ENCODE measurements around a stretch of chr5.

- PRO-cap: no peak
These were observed 16.6 kb downstream of the MGAT1 start for GRCh38 chr5:180785827-180786579.

GRCh38 chr5:180786580-180787055, 16.0 kb downstream of the MGAT1 start:
- PRO-cap: no peak

GRCh38 chr5:180801738-180802649, 612 bp downstream of the MGAT1 start:
- PRO-cap: bidirectional peak, plus-strand start at chr5:180802420, minus-strand start at chr5:180802410

- PRO-cap: no peak
These were observed 6.0 kb upstream of the MGAT1 start for GRCh38 chr5:180808480-180809120.

DNA sequence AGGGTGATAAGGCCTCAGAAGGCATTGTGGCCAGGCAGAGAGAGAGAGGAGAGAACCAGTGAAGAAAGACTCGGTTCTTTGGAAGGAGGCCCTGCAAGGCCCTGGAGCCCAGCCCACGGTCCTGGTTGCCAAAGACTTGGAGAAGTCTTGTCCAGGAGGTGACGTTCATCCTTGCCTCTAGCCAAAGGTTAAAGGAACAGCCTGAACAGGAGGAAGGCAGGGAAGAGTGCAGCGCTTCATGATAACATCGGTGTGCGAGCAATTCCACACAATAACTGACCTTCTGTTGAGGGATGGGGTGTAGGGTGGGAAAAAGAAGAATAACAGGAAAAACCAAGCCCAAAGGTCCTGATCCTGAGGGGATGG, 17.7 kb upstream of the MGAT1 start:
- PRO-cap: bidirectional peak, plus-strand start at position 191 of the sequence, minus-strand start at position 70 of the sequence

DNA sequence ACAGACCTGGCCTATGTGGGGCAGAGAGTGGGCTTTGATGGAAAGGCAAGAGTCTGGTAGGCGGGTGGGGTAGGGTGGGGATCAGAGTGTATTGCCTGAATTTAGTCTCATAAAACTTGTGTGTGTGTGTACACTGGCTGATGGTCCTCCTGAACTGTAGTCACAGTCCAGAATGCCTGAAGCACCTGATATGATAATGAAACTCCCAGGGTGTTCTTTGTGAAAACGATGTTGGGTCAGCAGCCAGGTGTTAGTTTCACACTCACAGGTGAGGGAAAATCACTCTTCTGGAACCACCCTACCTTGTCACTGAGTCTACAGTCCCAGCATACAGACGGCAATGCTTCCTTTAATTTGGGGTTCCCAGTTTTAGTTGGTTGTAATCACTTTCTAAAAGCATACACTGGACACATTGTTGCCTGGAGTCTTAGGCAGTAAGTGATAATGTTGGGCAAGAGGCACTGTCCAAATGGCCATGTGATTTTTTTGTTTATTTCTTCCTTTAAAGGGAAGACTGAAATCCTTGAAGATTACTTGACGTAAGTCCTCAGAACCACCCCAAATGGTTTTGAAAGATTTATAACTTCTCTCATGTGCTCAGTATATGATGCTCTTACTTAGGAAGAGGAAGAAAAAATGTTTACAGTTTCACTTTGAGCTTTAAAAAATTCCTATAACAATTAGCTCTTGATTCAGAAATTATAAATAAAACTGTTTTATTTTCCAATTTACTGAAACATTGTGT, 18.2 kb upstream of the MGAT1 start:
- PRO-cap: no peak

- PRO-cap: no peak
These were observed 29.2 kb upstream of the MGAT1 start for GRCh38 chr5:180831839-180832164.

DNA sequence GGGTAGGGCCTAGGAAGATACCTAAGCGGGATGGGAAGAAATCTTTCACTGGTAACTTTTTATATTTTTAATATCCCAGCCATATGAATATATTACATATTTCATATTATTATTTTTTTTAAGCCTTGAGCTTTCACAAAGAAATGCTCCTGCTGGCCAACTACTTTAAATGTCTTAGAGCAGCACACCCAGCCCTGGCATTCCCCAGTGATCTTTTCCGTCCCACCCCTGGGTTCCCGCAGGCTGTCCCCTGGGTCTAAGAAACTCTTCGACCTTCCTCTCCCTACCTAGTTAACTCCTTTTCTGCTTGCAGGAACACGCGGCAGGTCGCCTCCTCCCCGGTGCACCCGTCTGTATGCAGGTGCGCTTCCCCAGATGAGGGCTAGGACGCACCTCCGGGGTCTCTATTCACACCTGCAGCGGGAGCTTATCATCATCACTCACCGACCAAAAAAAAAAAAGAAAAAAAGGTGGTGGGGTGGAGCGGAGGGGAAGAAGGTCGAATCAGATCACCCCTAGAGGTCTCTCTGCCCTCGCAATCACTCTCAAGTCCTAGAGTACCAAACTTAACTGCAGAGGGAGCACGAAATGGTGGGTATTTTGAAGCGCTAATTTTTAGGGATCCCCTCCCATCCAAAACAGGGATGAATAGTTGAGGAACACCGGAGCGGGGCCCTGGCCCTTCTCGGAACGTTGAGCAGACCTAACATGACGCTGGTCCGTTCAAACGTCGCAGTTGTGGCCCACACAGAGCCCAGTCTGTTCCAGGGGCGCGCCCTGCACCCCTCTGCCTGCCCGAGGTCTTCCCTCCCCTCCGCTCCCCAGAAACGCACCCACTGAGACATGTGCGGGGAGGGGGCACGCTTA, 602 bp downstream of the ZFP62 start:
- PRO-cap: unidirectional peak, plus-strand start at position 563 of the sequence

DNA sequence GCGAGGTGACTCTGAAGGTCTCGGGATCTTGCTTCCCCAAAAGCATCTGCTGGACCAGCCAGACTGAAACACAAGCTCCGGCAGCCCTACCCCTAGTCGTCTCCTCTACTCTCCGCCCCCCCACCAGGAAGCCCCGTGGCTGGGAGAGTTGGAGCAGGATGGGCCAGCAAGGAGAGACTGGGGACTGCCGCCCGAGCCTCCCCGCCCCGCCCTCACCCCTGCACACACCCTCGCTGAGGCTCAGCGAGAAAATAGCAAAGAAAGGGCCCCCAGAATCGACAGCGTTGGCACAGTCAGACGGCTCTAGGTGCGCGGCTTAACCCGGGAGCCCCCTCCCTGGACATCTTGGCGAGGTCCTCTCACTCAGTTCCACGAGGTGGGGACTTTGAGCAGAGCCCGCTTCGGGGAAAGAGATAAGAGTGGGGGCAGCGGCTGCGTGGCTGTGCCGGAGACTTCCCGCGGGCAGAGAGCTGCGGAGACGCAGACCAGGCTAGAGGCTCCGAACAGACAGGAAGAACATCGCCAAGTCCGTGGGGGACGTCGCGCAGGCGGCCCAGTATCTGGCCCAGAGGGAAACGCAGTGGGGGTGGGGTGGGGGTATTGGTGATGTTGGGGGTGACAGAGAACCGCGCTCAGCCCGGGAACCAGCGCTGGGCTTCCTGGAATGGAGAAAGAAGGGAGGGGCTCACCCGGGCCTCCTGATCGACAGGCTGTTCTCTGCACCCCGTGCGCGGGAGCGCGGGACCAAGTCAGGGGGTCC, 1.0 kb downstream of the TRIM7 start:
- PRO-cap: no peak

DNA sequence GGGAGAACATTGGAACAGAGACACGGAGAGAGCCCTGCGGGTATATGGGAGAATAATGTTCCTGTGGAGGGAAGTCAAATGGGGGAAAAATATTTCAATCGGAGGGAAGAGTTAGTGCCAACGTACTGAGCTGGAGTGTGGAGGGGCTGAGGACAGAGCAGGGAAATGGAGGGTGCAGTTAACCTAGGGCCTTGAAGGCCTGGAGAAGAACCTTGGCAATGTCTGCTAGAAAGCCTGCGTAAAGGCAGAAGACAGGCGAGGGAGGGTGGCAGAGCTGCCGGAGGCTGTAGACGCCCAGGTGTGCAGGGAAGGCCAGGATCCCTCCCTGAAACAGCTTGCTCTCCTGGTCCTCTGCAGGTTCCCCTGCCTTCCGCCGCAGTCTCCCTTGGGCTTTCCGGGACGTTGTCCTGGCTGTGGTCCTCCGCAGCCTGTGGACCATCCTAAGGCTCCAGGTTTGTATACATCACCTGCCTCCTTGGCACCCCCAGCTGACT, 1.9 kb upstream of the RACK1 start:
- PRO-cap: no peak